SUDHL5 (cell line): Measurements from ENCODE around the genes DCAF12L2 and XPNPEP2.

DNA sequence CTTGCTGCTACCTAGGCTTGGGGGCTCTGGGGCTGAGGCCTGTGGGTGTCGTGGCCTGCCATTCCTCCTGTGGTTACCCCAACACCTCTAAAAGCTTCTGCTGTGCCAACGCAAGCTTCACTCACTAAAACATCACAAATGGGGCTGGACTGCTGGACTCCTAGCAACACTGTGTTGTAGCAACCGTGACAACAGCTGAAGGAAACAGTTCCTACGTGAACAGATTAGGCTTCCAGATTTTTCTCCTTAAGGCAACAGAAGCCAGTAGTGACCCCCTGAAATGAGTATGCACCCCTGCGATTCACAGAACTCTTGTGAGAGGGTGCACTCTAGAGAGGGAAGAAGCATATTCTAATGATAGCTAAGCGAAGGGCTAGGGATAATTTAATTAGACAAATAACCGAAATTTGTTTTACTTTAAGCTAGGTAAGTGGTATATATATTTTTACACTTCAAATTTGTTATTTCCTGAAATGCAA, 138.2 kb upstream of the TEX13D start:
- PRO-cap: no peak

DNA sequence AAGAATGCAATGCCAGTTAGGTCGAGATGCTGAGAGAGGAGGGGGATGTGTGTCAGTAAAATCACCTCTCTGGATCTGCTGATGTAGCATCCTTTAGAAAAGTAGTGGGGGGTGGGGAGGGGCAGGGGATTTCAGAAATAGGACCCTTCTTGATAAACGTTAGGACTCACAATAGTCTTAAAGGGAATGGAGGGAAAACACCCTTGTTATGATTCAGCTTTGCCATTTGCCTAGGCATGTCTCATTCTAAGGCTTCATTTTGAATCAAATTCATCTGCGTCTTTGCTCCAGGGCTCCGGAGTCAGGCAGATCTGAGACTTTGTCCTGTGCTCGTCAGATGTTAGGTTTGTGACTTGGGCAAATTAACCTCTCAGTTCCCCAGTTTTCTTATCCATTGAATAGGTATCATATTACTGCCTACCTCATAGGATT, 902 bp downstream of the SH2D1A start:
- PRO-cap: no peak

- PRO-cap: no peak
Measured at GRCh38 chrX:124934247-124934553, 385.5 kb upstream of the TEX13C start.

- PRO-cap: no peak
Measured at GRCh38 chrX:125154767-125155200, 164.9 kb upstream of the TEX13C start.

DNA sequence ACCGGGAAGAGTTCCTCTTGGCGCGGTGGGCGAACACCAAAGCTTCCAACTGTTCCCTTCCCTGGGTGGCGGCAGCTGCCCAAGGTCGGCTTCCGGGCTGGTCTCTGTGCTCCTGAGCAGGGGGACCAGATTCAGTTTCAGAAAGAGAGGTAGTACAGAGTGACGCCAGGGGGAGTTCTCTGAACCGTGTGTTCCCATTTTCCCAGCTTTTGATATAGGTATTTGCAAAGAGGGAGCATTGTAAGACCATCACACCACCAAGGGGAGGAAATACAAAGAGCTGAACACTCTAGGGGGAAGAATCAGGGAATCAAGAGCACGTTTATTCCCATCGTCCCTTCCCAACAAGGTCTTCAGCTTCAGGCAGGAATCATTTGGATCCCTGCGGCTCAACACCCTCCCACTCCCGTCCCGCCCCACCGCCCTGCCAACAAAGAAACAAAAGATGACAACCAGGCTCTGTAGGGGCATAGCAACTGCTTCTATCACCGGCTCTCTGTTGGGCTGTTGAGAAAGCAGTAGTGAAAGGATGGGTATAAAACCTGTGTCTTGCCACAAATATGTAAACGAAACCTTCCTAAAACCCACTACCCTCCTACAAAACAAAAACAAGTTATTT, 113.5 kb upstream of the TEX13C start:
- PRO-cap: no peak

- PRO-cap: no peak
Measured at GRCh38 chrX:125764145-125764499, 402.0 kb downstream of the DCAF12L2 start.

GRCh38 chrX:126165712-126166607, at the start of gene DCAF12L2:
Gene DCAF12L2 (minus strand): TSS chrX:126166289.
- PRO-cap: no peak

DNA sequence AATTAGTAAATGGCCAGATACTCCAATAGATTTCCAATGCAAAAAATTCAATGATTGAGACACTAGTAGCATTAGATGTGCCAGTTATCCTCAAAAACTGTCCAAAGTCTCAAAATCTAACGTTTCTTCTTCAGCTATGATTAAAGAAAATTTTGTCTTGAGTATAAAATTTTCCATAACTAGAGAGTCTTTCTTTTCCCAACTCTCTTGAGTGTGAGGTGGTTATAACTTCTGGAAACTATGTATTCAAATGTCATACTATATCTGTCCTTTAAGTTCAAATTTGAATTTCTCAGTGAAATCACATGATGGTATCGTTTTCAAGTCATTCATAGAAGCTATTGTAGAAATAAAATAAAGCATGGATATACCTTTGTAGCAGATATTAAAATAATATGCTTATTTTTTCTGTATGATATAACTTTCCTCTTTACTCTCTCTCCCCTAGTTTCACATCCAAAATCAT, 257.5 kb downstream of the PRR32 start:
- PRO-cap: no peak

DNA sequence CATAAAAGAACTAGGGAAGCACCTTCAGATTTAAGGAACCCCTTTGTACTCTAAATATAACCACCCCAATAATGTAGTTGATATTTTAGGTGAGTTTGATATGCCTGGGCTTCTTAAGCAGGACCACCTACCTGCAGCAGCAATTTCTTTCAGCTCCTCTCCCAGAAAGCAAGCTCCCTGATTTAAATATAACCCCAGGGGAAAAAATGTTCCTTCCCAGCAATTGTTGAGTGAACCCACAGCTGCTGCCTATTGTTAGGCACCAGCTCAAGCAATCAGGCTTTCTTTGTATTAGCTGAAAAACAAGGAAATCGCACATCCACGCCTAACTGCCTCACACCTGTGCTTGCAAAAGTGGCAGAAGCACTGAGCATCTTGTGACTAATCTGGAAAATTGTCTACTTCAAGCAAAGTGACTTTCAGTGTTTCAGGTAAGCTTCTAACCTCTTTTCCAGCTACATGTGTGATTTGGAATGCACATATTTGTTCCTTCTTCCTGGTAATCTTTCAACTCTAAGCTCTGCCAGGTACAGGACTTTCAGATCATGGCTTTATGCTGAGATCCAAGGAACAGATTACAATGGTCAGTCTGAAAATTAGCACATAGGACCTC, 432.2 kb downstream of the SMARCA1 start:
- PRO-cap: no peak

DNA sequence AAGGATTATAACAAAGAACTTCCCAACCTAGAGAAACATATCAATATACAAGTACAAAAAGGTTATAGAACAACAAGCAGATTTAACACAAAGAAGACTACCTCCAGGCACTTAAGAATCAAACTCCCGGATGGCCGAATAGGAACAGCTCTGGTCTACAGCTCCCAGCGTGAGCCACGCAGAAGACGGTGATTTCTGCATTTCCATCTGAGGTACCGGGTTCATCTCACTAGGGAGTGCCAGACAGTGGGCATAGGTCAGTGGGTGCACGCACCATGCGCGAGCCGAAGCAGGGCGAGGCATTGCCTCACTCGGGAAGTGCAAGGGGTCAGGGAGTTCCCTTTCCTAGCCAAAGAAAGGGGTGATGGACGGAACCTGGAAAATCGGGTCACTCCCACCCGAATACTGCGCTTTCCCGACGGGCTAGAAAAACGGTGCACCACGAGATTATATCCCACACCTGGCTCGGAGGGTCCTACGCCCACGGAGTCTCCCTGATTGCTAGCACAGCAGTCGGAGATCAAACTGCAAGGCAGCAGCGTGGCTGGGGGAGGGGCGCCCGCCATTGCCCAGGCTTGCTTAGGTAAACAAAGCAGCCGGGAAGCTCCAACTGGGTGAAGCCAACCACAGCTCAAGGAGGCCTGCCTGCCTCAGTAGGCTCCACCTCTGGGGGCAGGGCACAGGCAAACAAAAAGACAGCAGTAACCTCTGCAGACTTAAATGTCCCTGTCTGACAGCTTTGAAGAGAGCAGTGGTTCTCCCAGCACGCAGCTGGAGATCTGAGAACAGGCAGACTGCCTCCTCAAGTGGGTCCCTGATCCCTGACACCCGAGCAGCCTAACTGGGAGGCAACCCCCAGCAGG, 186.1 kb downstream of the SMARCA1 start:
- PRO-cap: no peak

- PRO-cap: no peak
Measured at GRCh38 chrX:129603761-129604254, 50.9 kb downstream of the APLN start.

DNA sequence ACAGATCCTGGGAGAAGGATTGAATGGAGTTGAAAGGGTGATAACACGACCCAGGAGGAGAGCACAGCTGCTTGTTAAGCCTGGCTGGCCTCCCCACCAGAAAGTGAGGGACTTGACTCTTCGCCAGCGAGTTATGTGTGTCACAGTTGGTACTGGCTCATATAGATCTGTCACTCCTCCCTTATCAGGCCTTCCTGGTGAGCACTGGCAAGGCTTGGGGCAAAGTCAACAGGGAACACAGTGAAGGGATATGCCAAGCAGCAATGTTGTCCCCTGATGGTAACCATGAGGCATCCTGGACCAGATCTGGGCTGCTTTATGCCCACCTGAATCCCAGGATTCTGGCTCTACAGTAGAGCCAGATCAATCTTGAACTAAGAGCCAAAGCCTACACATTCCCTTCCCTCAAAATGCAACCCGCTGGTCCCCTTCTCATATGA, 35.7 kb downstream of the APLN start:
- PRO-cap: no peak

DNA sequence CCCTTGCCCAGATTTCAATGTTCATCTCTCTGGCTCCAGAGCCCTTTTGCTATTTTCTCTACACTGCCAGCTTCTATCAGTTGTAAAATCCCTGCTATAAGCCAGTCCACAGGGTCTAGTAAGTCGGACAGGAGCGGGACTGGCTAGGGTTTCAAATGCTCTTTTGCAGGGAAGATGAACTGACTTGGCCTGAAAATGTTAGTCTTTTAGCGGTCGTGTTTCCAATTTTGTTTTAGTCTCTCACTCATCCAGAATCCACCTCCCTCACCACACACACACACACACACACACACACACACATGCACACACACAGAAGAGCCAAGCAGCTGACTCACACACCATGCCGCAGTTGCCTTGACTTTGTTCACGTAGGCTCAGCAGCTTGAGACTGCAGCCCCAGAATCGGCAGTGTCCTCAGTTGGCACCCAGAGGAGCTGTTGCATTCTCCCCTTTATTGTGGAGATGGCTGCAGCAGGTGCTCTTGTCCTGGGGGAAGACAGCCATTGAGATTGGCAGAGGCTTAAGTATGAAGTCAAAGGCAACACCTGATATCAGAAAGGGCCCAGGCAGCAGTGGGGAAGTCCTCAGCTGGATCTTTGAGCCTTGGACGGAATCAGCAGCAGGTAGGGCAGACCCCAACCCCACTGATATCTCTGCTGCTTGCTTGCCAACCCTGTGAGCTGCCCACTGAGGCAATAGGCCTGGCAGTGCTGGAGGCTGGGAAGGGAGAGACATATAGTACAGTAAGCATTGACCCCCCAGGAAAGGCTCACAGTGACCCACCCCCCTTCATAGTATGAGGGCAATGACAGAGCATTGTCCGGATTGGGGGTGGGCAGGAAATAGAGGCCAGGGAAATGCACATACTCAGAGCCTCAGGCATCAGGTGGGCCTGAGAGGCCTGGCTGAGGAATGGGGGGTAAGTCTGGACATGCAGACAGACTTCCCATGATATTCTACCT, 20.8 kb upstream of the XPNPEP2 start:
- PRO-cap: no peak

- PRO-cap: no peak
Measured at GRCh38 chrX:129738494-129739264, at the start of gene XPNPEP2. Gene XPNPEP2 (plus strand): TSS chrX:129738979.

DNA sequence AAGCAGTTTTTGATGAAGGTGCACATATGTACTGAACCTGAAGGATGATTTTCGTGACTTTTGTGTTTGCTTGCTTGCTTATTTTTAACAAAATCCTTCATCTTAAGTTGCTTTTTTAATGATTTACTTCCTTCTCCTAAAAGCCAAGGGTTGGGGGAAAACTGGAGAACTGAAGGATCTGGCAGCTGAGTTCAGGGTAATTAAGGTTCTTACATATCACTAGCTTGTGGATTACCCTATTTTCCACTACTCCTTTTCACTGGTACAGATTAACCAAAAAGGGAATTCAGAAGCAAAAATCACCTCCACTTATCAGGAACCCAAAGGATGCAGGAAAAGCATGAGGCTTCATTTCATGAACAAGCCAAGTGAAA, 12.8 kb downstream of the ZDHHC9 start:
- PRO-cap: no peak

DNA sequence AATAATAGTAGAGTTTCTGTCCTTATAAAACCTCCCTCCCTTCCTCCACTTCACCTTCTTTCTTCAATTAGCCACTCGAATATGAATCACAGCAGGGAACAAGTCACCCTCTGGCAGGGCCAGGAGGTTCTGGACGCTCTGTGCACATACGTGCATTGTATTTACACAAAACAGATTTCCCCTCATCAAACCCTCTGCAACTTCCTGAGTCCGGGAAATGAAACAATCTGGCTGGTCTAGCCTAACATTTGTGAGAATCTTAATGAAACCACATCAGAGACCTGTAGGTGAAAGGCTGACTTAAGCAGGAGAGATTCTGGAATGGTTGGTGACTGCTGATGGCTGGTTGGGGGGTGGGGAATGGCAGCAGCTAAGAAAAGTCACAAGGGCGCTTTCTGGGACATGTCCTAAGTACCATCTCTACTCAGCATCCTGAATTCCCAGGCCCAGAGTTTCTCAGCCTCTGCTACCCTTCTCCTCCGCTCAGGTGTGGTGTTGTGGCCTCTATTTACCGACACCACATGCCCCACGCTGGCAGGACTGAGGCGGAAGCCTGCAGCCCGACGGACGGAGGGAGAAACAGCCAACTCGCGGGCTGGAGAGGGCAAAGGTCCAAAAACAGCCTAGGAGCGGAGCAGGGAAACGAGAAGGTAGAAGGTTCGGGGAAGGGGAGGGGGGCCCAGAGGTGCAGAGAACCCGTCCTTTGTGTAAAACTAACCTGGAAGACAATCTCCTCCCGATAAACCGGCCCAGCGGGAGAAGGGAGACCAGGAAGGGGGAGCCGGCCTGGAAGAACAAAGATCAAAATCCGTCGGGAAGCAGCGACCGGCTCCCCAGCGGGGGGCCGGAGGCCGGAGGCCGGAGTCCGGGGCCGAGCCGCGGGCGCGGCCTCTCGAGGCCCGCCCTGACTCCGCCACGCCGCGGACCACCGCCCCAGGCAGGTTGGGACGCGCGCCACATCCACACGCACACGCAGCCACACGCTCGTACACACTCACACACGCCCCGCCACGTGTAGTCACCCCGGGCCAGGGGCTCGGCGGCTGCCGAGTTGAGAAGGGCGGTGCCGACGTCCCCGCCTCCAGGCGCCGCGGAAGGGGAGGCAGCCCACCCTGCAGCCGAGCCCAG, 781 bp downstream of the ZDHHC9 start:
- PRO-cap: no peak

DNA sequence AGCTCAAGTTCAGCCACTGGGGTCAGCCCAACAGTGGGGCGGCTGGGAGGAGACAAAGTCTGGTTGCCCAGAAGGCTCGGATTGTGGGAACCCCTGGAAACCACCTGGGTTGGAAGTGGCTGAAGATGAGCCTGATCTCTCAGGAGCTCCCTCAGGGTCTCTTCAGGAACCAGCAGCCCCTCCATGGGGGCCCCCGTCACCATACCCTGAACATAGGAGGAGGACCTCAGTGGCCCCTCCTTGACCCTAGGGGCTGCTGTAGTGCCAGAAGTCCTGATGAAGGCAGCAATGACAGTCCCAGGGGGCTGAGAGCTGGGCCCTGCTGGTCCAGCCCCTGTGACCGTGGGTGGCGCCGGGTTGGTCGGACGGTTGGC, 43.4 kb downstream of the ELF4 start:
- PRO-cap: no peak

DNA sequence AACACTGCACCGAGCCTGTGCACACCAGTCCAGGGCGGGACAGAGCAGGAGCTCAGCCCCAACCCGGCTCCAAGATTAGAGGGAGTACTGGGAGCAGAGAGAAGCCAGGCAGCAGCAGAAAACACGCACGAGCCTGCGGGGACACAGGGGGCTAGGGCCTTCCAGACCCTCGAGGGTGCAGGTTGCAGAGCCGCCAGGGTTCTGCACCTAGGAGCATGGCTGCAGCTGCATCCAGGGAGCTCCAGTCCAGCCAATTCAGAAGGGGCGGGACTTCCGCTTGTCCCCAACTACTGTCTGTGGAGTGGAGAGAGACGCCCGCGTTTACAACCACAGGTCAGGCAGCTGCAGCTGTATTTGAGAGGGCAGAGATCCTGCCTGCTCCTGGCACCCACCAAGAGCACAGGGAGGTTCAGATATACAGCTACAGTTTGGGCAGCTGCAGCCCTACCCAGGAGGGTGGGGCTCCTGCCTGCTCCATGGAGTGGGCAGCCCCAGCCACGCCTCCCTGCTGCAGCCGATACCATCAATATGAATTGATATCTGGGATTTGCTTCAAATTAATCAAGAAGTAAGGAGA, 31.0 kb upstream of the ZNF280C start:
- PRO-cap: no peak

DNA sequence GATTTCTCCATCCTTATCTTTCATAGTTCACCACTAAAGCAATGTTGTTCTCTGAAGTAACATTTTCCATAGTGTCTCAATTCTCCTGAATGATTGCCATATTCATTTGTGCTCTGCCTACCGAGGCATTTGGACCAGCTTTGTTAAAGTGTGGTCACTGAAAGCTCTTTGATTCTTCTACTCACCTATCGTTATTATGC, 7.7 kb downstream of the ENOX2 start:
- PRO-cap: no peak

DNA sequence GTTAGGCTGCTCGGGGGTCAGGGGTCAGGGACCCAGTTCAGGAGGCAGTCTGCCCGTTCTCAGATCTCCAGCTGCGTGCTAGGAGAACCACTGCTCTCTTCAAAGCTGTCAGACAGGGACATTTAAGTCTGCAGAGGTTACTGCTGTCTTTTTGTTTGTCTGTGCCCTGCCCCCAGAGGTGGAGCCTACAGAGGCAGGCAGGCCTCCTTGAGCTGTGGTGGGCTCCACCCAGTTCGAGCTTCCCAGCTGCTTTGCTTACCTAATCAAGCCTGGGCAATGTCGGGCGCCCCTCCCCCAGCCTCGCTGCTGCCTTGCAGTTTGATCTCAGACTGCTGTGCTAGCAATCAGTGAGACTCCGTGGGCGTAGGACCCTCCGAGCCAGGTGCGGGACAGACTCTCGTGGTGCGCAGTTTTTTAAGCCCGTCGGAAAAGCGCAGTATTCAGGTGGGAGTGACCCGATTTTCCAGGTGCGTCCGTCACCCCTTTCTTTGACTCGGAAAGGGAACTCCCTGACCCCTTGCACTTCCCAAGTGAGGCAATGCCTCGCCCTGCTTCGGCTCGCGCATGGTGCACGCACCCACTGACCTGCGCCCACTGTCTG, 99.5 kb downstream of the ARHGAP36 start:
- PRO-cap: no peak